AG04450 (cell line): ENCODE measurements around a stretch of chr16.

GRCh38 chr16:12646696-12647145, 157.0 kb downstream of the CPPED1 start:
- CAGE, long polyA plus RNA: no peak
- RRBS: no CpG with 5 or more reads among the region's 9 CpGs

- CAGE, long polyA plus RNA: no peak
- RRBS: no CpG with 5 or more reads among the region's 3 CpGs
These were observed 296.3 kb upstream of the ERCC4 start for GRCh38 chr16:13623737-13623962.

DNA sequence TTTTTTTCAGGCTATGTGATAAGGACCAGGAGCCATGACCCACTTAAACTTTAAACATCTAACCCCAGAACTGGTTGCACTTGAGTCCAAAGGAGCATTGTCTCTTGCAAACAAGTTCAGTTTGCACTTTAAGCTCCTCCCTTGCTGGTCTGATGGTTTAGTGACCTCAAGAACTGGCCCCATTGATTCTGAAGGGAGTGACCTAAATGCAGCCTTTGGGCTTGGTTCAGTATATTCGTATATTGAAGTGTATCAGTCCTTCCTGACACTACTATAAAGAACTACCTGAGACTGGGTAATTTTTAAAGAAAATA, 75.3 kb downstream of the ERCC4 start:
- CAGE, long polyA plus RNA: no peak
- RRBS: no CpG with 5 or more reads among the region's 1 CpG

DNA sequence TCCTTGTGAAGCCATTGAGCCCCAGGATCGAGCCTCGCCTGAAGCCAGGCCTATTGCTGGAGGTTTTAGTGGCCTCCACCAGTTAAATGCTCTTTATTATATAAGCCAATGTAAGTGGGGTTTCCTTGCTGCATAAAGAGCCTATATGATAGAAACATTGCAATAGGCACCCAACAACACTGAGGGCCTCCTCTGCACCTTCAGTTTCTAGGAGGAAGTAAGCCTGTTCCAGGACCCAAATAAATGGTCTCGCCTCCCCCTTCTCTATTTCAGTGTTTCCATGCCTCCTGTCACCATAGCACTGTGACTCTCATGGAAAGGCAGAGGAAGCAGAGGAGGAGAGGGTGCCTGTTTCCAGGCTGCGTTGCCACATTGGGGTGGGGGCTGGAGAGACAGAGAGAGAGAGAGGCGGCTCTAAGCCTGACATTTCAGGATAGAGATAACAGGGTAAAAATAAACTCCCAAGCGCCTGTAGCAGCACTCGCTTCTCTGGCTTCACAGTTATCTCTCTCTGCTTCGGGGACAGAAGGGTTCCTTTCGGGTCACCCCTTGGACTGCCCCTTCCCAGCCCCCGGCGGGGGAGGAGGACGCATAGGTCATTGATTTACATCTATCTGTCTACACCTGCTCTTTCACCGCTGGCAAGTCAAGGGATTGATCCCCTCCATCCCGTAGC, 71.3 kb upstream of the MRTFB start:
- CAGE, long polyA plus RNA: no peak
- RRBS: no CpG with 5 or more reads among the region's 14 CpGs

- CAGE, long polyA plus RNA: no peak
- RRBS: 11% methylated on average over 7 of the region's 38 CpGs
These were observed 232.6 kb downstream of the MRTFB start for GRCh38 chr16:14303463-14304408.

DNA sequence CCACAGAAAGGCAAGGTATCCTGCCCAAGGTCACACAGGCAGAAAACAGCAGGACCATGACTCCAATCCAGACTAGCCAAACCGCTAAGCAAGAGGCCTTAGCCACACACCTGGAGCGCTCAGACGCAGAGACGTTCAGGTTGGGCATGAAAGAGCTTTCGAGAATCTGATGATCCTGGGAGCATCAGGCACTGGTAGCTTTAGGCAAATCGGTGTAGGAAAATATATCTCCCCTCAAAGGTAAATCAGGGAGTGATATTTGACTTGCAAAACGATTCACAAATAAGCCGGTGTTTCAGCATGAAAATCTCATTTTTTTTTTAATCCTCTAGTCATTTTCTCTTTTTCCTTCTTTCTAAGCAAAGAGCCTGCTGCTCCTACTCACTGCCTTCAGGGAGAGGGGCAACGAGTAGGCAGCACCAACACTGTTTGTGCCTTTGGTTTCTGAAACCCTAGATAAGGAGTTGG, 279.0 kb downstream of the MRTFB start:
- CAGE, long polyA plus RNA: no peak
- RRBS: no CpG with 5 or more reads among the region's 9 CpGs

GRCh38 chr16:14370283-14370693, 259.8 kb downstream of the PARN start:
- CAGE, long polyA plus RNA: no peak
- RRBS: no CpG with 5 or more reads among the region's 13 CpGs

DNA sequence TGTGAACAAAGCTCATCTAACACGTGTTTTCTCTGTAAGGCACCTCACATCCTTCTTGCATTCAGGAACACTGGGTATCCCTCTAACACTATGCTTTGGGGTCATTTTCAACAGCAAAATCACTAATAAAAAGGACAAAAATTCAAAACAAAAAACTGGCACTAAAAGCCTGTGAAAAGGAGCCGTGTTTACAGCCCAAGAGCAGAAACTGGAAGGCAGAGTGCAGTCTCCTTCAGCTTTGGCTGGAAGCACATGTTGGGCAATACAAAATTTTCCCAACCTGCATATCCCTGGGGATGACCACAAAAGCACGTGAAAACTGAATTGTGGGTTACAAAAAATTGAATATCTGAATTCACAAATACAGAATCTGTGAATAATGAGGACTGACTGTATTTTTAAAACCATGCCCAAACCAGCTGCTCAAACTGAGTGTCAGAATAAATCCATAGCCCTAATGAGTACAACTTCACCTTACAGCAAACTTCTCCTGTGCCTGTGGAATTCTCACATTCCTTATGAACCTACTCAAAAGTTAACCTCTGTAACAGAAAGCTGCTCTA, 102.3 kb downstream of the PARN start:
- CAGE, long polyA plus RNA: no peak
- RRBS: no CpG with 5 or more reads among the region's 3 CpGs

- CAGE, long polyA plus RNA: no peak
- RRBS: no CpG with 5 or more reads among the region's 1 CpG
These were observed 69.6 kb downstream of the PARN start for GRCh38 chr16:14560417-14560805.

GRCh38 chr16:14667444-14668390, 26.4 kb downstream of the PLA2G10 start:
- CAGE, long polyA plus RNA: no peak
- RRBS: 97% methylated on average over 3 of the region's 17 CpGs

- CAGE, long polyA plus RNA: no peak
- RRBS: no CpG with 5 or more reads among the region's 15 CpGs
These were observed 41.7 kb upstream of the NPIPA1 start for GRCh38 chr16:14895476-14895988.

DNA sequence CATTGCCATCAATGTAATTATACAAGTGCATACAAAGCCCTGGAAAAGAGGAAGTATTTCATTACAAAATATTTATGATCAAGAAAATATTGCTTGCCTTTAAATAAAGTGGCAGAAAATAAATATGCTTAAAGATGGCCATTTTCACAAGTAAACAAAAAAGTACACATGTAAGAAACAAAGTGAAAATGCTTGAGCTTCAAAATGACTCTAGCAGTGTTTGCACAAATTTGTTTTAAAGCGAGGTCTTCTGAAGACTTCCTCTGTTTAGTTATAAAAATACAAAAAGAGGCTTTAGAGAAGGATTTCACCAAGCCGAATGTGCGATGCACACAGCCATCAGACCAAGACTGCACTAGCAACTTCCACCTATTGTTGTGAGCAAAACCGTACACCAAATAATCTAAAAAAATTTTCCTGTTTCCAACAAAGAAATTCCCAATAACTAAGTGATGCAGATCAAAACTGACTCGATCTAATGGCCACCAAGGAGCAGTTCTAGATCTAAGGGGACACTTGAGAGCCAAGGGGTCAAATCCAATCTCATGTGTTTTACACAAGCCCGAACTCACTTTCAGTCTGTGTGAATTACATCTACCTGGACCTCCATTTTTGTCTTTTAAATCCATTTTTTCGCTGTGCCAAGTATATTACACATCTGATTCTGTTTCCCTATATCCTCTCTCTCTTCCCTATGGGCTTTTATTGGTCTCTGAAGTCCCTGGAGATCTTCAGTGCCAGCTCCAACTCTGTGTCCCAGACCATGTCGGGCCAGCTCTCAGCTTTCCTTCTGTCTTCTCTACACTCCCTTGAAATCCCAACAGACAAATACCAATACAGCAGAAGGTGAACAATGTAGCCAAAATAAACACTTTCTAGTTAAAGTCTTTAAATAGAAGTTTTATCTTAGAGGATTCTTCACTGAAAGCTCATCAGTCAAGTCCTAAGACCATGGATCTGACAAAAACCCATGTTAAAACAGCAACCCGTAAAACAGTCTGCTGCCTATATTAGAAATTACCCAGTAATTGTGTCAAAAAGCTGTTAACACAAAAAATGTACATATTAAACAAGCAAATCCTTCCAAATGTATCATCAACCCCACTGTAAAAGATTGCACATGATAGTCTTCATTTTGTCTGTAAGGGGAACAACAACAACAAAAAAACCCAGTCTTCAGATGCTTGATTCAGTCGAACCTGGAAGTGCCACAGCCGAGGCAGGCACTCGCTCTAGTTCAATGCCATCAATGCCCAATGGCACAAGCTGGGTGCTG, 5.0 kb upstream of the NTAN1 start:
- CAGE, long polyA plus RNA: no peak
- RRBS: no CpG with 5 or more reads among the region's 12 CpGs

- CAGE, long polyA plus RNA: no peak
- RRBS: no CpG with 5 or more reads among the region's 13 CpGs
These were observed 29.1 kb upstream of the RRN3 start for GRCh38 chr16:15123033-15123751.

DNA sequence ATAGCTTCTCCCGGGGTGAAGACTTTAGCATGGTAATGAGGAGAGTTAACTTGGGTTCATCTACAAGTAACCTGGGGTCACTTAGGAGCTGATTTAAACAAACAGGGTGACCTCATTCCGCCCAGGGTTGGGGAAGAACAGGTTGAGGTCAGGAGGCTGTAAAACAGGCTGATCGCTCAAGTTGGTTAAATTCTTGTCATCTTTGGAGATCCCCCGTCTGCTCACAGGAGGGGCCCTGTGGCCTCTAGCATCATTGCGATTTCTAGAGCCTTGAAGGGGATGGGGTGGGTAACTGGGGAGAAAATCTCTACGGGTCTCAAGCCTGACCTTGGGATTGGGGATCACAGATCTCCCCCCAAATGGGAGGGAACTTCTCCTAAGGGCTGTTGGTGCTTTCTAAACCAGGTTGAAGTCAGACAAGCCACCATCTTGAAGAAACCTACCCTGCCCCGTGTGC, 1.8 kb downstream of the MPV17L start:
- CAGE, long polyA plus RNA: no peak
- RRBS: no CpG with 5 or more reads among the region's 7 CpGs

- CAGE, long polyA plus RNA: no peak
- RRBS: no CpG with 5 or more reads among the region's 8 CpGs
These were observed 73.0 kb downstream of the BMERB1 start for GRCh38 chr16:15507302-15507795.

- CAGE, long polyA plus RNA: no peak
- RRBS: no CpG with 5 or more reads among the region's 6 CpGs
These were observed 22.2 kb downstream of the NDE1 start for GRCh38 chr16:15672274-15672593.

DNA sequence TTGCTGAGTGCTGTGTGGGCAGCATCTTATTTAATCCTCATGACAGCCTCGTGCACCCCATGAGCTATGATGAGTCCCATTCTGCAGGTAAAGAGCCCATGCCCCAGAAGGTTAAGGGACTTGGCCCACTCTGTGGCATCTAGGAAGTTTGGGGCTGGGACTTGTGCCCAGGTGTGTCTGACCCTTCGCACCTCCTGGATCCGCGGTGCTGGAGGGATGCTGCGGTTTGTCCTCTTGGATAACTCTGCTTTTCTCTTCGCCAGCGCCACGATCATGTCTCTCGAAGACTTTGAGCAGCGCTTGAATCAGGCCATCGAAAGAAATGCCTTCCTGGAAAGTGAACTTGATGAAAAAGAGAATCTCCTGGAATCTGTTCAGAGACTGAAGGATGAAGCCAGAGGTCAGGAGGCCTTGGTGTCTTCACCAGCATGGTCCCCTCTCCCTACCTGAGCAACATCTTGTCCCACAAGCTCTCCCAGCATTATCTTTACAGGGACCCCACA, 37.1 kb downstream of the NDE1 start:
- CAGE, long polyA plus RNA: no peak
- RRBS: no CpG with 5 or more reads among the region's 11 CpGs

- CAGE, long polyA plus RNA: no peak
- RRBS: no CpG with 5 or more reads among the region's 25 CpGs
These were observed 64.8 kb downstream of the NDE1 start for GRCh38 chr16:15714776-15715362.

DNA sequence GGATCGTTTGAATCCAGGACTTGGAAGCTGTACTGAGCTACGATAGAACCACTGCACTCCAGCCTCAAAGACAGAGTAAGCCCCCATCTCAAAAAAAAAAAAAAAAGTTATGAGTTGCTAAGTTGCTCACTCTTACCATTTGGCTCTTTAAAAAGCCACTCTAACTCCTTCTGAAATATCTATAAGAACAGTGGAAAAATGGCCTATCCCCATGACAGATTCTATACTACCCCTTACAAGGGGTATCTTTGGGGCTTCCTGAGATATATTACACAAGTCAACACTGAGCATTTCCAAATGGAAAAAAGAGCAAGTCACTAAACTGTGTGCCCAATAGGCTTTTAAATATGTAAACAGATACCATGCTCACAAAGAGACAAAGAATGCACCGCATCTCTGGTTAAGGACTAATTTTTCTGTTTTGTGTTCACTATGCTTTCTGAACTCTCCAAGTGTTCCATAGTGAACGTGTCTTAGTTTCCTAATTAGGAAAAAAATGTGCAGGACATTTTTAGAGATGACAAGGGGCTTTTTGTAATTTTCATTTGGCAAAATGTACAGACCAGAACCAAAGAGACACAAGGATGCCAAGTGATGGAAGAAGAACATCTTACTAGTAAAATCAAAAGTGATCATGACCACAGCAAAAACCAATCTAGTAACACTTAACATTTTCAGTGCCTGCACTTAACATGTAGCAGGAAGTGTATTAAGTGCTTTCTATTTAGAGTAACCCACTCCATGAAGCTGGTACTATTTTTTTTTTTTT, 21.7 kb downstream of the MYH11 start:
- CAGE, long polyA plus RNA: no peak
- RRBS: no CpG with 5 or more reads among the region's 4 CpGs

- CAGE, long polyA plus RNA: no peak
- RRBS: no CpG with 5 or more reads among the region's 12 CpGs
These were observed 2.6 kb upstream of the MYH11 start for GRCh38 chr16:15859275-15859922.